ENCODE measurements around the gene MYO5B.

DNA sequence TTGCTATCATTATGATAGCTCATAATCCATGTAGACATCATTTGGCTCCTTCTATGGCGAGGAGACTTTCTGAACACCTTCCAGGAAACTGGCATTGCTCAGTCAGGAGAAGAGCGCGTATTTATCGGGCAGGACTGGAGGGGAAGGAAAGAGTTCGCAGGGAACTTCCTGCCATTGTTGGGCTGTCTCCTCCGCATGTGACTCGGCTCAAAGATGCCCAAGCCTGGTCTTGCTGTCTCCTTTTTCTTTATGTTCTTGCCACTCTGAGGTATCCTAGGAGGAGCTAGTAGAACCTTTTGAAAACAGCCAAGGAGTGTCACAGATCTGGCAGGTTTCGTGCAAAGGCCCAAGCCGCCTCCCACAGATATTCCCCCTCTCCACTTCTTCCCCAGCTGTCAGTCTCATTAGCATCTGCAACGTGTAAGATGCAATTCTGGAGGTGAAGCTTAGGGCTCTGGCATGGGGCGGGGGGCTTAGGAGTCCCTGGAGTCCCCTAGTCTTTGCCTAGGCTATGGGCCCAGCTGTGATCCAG lies 157.0 kb downstream of the CTIF start:
- PRO-cap, 2 experiments = no peak in any of the 2 experiments
- RAMPAGE, long total RNA, 5 experiments = no peak in any of the 5 experiments

DNA sequence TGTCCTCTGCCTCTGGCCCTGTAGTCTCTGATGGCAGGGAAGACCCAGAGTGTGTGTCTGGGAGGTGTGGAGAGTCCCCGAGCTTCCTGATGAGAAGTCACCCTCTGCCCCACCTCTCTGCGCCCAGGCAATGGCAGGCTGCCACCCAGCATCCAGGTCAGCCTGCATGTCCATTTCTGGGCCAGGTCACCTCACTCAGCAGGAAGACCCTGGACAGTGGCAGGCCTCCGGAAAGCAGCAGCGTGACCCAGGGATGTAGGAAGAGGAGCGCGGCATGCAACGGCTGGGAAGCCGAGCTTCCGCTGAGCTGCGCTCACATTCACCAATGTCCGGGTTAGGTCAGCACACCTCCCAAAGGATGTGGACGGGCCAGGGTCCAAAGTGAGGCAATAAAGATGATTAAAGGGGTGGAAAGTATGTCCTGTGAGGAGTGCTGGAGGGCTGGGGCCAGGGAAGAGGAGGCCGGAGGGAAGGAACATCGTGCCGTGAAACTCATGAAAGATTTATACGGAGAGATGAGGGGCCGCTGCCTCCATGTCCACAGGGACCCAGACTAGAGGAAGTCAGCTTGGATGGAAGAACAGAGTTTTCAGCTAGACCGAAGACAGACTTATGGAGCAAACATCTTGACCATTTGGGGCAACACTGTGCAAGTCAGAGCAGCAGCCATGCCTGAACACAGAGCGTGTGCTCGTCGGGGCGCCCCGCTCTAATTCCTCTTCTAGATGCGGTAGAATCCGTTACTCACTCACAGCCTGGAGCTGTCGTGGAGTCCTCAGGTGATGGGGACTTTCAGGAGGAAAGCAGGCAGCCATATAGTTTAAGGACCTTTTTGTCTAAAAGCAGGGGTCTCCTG lies 174.6 kb downstream of the CTIF start:
- PRO-cap, 2 experiments = peak in 1 of 2 experiments; most common plus-strand start position 426 of the sequence (in 1); most common minus-strand start position 259 of the sequence (in 1)
- RAMPAGE, long total RNA, 5 experiments = no peak in any of the 5 experiments

- PRO-cap, 2 experiments = no peak in any of the 2 experiments
- RAMPAGE, long total RNA, 5 experiments = no peak in any of the 5 experiments
Observed at GRCh38 chr18:48724453-48724785, 185.6 kb downstream of the CTIF start.

- PRO-cap, 2 experiments = peak in 1 of 2 experiments; most common minus-strand start chr18:48834778 (in 1)
- RAMPAGE, long total RNA, 5 experiments = no peak in any of the 5 experiments
Observed at GRCh38 chr18:48834371-48835327, 116.1 kb downstream of the SMAD7 start.

- PRO-cap, 2 experiments = no peak in any of the 2 experiments
- RAMPAGE, long total RNA, 5 experiments = no peak in any of the 5 experiments
Observed at GRCh38 chr18:48851418-48851926, 99.3 kb downstream of the SMAD7 start.

- PRO-cap, 2 experiments = no peak in any of the 2 experiments
- RAMPAGE, long total RNA, 5 experiments = no peak in any of the 5 experiments
Observed at GRCh38 chr18:48868762-48869498, 81.8 kb downstream of the SMAD7 start.

- PRO-cap, 2 experiments = peak in 1 of 2 experiments; most common minus-strand start chr18:48889566 (in 1)
- RAMPAGE, long total RNA, 5 experiments = no peak in any of the 5 experiments
Observed at GRCh38 chr18:48889235-48889932, 61.4 kb downstream of the SMAD7 start.

- PRO-cap, 2 experiments = no peak in any of the 2 experiments
- RAMPAGE, long total RNA, 5 experiments = no peak in any of the 5 experiments
Observed at GRCh38 chr18:48947524-48947976, 3.2 kb downstream of the SMAD7 start.

DNA sequence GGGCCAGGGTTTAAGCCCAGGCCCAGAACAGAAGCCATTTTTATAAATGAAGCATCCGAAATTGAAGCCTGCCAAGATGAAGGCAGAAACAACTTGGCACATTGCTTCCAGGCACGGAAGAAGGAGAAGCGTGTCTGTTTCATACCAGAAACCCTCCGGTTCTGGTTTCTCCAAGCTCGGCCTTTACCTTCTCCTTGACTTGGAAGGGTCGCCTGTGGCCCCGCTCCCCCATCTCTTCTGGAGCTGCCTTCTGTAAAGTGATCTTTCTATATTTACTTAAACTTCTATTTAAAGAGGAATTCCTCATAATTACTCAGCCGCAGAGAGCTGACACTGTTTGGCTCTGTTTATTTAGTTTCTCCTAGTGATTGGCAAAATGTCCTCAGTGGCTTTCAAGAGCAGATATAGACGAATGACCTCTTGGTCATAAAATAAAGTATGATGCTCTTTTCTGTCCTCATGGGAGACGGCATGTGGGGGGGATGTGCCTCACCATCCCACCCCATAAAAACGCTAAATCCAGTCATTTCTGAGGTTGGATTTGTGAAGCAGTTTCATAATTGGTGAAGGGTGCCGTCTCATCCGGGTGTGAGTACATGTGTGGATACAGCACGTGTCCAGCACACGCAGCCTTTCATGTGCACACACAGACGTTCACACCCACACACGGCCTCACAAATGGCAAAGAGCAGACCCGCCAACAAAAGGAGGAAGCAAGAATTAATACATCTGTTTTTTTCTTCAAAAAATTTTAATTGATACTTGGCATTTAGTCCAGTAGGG lies 43.3 kb upstream of the SMAD7 start:
- PRO-cap, 2 experiments = peak in 2 of 2 experiments; most common plus-strand start position 557 of the sequence (in 1); most common minus-strand start position 239 of the sequence (in 2)
- RAMPAGE, long total RNA, 5 experiments = no peak in any of the 5 experiments

DNA sequence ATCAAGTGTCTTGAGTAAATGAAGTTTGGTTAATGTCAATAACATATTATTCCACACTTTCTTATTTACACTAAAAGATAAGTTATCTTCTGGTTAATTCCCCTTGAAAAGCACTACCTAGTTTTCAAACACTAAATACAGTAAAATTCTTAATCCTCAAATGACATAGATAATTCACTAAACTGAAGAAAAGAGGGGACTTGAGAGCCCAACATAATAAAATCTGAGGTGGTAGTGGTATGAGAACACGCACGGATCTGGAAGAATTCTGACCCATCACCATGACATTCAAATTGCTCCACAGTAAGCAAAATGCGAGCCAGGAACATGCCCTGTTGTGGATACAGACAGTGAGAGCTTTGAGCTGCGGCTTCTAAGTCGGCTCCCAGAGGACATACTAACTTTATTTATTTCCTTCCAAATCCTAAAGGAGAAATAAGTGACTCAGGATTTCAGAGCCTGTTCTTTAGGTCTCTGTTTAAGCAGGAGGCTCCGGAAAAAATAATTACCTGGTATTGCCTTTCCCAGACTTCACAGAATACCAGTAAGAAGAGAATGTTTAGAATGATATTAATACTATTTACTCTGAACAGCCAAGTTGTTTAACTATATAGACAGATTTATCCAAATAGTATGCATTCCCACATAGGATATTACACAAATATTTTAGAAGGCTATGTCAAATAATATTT lies 143.4 kb upstream of the SMAD7 start:
- PRO-cap, 2 experiments = no peak in any of the 2 experiments
- RAMPAGE, long total RNA, 5 experiments = no peak in any of the 5 experiments

DNA sequence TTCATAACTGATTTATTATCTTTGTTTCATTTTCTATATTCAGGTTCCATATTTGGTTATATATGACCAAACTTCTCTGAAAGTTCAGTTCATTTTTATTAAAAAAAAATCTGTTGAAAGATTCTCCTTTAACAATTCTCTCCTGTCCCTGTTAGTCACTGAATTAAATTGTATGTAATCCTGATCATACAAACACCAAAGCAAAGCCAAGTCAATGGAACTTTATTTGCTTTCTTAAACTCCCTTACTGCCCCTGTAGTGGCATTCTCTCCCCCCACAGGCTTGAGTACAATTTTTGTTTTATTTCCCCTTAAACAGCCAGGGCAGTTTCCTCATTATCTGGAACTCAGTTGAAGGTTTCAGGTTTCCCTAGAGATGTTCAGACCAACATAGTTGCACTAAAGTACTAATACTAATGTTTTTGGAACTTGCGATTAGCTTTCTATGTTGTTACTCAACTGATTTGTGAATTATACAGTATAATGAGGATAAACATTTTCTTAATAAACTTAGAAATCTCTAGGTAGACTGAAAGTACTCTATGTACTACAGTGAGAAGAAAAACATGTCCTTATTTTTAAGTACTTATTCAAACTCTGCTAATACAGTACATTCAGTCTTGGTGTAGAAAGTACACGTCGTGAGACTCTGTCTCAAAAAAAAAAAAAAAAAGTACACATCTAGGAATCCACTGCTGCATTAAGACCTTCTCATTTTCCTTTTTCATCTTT lies 209.3 kb upstream of the SMAD7 start:
- PRO-cap, 2 experiments = peak in 1 of 2 experiments; most common plus-strand start position 612 of the sequence (in 1)
- RAMPAGE, long total RNA, 5 experiments = no peak in any of the 5 experiments

- PRO-cap, 2 experiments = no peak in any of the 2 experiments
- RAMPAGE, long total RNA, 5 experiments = no peak in any of the 5 experiments
Observed at GRCh38 chr18:49254774-49255269, 205.6 kb downstream of the DYM start.

DNA sequence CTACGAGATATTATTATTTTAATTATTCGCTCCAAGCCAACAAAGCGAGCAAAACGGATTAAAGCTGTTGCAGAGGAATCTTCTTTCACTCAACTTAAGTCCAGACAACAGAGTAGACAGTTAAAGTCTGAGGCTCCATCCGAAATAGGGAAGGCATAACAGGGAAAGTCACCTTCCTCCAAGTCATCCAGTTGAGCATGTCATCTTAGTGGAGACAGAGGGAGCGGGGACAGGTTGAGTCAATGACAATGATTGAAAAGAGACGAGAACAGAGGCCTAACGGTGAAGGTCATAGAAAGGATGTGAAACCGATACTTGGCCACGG lies 492 bp downstream of the C18orf32 start:
- PRO-cap, 2 experiments = no peak in any of the 2 experiments
- RAMPAGE, long total RNA, 5 experiments = no peak in any of the 5 experiments

GRCh38 chr18:49827040-49827809 lies 13.9 kb upstream of the ACAA2 start:
- PRO-cap, 2 experiments = no peak in any of the 2 experiments
- RAMPAGE, long total RNA, 5 experiments = no peak in any of the 5 experiments

GRCh38 chr18:49859002-49859587 lies 45.8 kb upstream of the ACAA2 start:
- PRO-cap, 2 experiments = no peak in any of the 2 experiments
- RAMPAGE, long total RNA, 5 experiments = no peak in any of the 5 experiments

DNA sequence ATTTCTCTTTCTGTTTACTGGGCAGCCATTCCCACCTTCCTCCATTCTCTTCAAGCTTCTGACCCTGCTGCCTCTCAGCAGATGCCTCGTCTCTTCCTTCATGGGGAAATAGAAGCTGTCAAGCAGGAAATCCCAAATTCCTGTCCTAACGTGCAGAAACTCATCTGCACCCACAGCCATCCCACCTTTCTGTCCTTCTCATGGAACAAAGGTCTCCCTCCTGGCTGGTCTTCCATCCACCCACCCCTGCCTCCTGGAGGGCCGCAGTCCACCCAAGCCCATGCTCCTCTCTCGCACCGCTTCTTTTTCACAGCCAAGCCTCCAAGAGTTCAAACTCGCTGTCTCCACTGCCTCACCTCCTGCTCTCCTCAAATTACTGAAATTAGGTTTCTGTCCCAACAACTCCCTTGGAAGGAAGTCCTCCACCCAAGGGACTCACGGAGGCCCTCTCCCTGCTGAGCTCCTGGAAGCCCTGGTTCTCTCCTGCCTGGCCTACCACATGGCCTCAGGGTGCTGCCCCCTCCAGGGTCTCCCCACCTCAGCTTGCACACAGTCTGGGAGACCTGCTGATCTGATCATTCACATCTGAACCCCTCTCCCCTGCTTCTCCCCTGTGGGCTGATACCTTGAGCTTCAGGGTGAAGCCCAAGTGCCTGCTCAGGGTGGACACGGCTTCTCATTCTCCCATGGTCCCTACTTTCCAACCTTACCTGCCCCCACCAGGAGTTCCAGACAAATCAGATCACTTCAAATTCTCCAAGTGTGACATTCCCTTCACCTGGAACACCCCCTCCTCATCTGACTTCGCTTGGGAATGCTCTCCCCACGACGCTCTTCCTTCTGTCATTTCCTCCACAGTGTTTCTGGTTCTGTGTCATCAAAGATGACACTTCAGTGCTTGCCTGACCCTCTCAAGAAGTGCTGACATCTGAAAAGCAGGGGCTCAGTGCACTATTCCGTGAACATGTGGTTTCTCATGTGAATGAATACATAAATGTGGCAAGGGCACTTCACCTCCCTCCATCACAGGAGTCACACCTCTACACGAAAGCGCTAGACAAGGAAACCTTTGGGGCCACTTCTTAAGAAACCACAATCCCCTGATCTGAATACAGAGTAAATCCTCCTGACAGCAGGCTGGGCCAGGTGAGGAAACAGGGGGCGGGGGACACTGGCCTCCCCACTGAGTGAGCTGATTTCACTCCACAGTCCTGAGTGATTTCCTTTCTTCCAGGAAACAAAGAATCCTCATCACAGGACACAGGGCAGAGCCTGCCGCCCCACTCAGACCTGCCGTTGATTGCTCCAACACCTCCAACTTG lies 145.5 kb upstream of the ACAA2 start:
- PRO-cap, 2 experiments = peak in 1 of 2 experiments; most common minus-strand start position 298 of the sequence (in 1)
- RAMPAGE, long total RNA, 5 experiments = no peak in any of the 5 experiments

- PRO-cap, 2 experiments = peak in 2 of 2 experiments; most common plus-strand start chr18:50194263 (in 2); most common minus-strand start chr18:50194214 (in 1)
- RAMPAGE, long total RNA, 5 experiments = no peak in any of the 5 experiments
Observed at GRCh38 chr18:50194048-50194505, 870 bp downstream of the MYO5B start.

DNA sequence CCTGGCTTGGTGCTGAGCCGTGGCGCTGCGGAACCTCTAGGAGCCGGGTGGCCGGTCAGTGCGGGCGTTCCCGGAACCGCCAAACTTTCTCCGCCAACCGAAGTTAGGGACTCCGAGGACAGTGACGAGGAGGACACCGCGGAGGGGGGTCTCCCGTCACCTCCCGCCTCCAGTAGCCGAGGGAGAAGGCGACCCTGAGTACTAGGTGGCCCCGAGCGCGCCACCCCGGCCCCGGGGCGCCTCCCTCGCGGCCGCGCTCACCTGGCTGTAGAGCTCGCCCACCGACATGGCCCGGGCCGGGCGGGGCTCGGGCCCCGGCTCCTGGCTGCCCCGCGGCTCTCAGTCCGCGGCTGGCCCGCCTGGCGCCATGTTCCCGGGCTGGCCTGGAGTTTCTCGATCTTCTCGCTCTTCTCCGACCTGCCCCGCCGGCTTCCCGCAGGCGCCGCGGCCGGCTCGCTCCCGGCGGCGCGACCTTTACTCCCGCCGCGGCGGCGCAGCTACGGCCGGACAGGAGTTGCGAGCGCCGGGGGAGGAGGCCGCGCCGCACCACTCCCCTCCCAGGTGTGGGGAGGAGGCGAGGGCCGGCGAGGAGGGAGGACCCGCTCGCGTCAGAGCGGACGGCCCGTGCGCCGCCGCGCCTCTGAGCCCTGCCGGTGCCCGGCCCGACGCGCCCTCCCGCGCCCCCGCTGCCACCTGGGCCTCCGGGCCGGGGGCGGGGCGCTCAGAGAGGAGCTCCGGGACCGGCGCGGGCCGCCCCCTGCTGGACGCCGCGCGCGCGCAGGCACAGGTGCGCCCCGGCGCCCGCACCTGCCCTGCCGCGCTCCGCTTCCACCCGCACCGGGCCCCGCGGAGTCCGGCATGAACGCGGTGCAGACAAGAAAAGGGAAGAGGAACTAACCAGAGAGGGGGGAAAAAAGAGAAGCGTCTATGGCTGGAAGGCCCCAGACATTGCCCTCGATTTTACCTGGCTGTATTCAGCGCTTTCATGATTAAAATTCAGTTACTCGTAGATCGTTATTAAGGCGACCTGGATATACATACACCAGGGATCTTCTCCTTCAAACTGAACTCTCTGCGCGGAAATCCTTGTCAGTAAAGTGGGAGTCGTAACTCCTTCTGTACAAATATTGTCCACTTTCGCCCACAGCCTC lies at the start of gene MYO5B:
Gene MYO5B (minus strand): TSS at position 642 of the 1,151 bp plus-strand sequence.
- PRO-cap, 2 experiments = peak in 2 of 2 experiments; most common plus-strand start position 611 of the sequence (in 1); most common minus-strand start position 642 of the sequence (in 2)
- RAMPAGE, long total RNA, 5 experiments = no peak in any of the 5 experiments

- PRO-cap, 2 experiments = peak in 1 of 2 experiments; most common minus-strand start chr18:50307773 (in 1)
- RAMPAGE, long total RNA, 5 experiments = no peak in any of the 5 experiments
Observed at GRCh38 chr18:50307506-50308085, 20.1 kb upstream of the CXXC1 start.

DNA sequence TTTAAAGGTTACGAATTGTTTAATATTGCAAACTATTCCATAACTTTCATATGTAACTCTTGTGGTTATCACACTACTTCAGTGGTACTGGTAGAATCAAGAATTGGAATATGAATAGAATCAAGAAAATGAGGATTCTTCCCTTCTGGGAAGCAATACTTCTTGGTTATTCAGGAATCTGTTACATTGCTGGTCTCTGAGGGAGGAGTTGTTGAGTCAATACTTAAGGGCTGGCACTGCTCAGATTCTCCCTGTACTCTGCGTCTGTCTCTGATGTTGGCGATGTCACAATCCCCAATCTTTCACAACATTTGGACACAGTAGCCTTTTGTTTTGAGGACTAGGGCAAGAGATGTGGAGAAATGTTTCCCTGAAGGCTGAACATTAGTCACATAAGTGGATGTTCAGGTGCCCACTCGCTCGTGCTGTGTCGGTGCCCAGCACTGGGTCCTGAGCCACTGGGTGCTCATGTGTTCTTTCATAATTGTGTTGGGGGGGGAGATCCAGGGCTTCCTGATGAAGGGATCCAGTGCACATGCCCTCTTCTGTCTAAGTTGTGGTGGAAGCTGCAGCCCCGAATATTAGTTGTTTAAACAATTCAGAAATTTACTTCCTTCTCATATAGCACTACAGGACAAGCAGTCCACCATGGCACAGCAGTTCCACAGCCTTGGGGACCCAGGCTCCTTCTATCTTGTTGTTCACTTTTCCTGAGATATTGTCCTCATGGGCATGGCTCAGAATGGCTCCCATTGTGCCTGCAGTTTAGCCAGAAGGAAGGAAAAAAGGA lies 55.0 kb downstream of the MAPK4 start:
- PRO-cap, 2 experiments = no peak in any of the 2 experiments
- RAMPAGE, long total RNA, 5 experiments = no peak in any of the 5 experiments